ENCODE measurements around a stretch of chr22.

DNA sequence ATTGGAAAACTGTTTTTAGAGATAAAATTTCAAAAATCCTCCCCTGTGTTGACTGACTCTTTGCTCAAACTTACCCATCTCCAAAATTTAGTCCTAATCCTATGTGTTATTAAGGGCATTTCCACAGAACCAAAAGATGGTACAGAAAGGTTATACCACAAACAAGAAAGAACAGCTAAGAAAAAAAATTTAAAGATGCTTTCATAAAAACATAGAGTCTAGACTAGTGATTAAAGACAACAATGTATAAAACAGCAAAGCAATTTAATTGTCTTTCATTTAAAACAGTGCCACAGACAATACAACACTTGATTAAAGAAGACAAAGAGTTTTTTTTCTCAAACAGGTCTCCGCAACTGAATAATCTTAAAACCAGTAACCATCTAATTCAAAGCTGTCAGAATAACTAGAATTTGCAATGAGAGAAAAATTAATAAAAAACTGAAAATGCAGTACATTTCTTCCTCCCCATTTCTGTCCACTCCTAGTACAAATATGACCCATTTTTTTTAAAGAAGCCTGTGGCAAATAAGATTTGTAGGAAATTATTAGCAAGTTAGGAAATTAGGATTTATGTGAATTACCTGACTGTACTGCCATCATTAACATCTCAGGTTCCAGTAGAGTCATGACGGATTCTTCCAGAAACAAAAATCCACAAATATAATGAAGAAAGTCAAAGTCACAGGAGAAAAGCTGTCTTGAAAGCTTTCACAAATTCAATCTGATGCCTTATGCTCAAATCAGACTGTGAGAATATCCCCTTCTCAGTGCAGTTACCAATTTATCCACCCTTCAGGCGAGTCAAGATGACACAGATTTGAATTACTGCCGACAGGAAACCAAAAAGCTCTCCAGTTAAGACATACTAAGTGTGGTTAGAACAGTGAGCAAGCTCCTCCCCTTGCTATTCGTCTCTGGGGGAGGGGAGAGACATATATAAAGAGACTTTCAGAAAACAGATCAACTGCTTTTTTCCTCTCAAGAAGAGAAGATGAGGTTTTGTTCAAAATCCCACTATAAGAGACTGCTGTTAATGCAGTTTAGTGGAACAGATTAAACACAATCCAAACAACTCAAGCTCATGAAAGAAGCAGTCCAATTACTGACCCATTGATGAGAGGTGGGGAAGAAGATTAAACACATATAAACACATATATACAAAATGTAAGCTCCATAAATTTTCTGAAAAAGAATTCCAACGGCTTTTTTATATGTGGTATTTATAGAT lies 103.1 kb downstream of the MRTFA start:
- PRO-cap: no peak

GRCh38 chr22:40818311-40819147 lies 617 bp downstream of the SLC25A17 start:
- PRO-cap: no peak

GRCh38 chr22:40835345-40835716 lies 16.2 kb upstream of the SLC25A17 start:
- PRO-cap: no peak

DNA sequence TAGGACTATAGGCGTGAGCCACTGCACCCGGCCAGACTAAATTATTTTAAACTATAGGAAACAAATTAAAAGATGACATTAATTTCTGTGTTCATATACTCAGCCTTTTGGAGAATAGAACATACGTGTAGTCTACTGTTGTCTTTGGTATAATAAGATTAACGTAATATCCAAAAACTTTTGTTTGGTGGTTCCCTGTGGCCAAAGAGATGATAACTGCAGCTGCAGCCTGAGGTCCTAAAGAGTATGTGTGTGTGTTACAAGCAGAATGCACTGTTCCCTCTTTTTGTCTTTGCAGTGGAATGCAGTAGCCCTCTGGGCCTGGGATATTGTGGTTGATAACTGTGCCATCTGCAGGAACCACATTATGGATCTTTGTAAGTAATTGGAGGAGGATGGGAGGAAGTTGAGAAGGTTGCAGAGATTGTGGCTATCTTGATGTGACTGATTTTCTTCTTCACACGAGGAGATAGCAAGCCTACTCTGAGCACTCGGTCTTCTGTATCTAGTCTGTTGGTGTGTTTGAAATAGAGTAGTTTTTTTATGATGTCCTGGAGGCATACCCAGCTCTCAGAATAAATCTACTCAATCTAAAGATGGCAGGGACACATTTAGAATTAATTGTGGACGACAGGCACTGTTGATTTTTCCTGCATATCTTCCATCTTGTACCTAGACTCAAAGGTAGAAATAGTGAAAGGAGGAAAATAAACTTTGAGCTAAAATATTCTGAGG lies 2.2 kb downstream of the RBX1 start:
- PRO-cap: no peak

DNA sequence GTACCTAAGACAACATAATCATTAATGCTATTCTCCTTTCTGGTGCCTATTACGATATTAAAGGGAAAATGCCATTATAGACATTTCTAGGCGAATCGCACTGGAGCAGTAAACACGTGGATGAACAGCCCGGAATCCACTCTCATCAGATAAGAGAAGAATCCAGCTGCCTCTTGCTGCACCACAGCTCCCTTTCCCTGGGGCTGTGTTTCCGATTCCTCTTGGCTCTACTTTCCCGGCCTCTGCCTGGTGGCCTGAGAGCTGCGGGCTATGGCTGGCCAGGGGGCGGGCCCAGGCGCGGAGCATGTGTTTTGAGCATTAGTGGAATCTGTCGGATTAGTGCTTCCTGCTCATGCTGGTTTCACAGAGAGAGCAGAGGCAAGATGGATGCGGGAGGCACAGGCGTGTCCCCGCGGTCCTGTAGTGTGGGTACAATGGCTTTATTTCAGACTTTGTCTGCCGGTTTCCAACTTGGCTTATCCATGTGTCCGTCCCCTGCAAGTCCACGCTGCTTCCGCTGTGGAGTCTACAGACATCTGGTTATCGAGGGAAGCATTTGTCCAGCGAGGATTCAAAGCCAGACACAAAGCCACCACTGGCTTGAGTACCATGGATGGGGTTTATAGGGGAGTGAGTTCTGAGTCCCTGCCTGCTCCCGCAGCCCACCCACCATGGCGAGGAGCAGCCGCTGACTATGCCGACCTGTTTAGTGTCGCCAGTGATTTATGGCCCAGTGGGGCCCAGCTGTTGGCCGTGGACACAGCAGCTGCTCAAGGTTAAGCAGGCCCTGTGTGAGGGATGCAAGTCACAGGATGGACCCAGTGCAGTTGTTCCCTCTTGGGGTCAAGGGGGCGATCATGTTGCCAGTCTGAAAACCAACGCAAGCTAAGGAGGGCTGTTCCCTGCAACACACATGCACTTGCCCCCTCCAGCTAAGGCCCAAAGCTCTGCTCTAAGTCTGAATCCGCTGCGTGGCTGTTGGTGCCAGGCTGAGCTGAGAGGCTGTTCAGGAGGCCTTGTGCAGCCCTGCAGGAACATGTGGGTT lies 43.4 kb upstream of the EP300 start:
- PRO-cap: no peak

- PRO-cap: no peak
Observed at GRCh38 chr22:41169212-41169739, 35.8 kb upstream of the L3MBTL2 start.

DNA sequence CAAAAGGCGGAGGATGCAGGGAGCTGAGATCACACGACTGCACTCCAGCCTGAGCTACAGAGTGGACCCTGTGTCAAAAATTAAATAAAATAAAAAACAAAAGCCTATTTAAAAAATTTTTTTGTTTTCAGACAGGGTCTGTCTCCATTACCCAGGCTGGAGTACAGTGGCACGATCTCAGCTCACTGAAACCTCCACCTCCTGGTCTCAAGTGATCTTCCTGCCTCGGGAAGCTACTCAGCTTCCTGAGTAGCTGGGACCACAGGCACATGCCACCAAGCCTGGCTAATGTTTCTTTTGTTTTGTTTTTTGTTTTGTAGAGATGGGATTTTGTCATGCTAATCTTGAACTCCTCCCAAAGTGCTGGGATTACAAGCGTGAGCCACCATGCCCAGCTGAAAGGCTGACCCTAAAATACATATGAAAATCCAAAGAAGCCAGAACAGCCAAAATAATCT lies 20.5 kb upstream of the L3MBTL2 start:
- PRO-cap: no peak

- PRO-cap: no peak
Observed at GRCh38 chr22:41238629-41239008, 2.1 kb downstream of the CHADL start.

DNA sequence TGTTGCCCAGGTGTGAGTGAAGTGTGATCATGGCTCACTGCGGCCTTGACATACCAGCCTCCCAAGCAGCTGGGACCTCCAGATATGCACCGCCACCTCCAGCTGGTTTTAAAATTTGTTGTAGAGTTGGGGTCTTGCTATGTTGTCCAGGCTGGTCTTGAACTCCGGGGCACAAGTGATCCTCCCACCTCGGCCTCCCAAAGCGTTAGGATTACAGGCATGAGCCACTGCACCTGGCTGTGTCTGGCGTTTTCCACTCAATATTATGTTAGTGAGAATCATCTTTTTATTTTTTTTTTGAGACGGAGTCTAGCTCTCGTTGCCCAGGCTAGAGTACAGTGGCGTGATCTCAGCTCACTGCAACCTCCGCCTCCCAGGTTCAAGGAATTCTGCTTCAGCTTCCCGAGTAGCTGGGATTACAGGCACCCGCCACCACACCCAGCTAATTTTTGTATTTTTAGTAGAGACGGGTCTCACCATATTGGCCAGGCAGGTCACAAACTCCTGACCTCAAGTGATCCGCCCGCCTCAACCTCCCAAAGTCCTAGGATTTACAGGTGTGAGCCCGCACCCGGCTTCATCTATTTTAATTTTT lies 2.1 kb upstream of the CHADL start:
- PRO-cap: no peak

DNA sequence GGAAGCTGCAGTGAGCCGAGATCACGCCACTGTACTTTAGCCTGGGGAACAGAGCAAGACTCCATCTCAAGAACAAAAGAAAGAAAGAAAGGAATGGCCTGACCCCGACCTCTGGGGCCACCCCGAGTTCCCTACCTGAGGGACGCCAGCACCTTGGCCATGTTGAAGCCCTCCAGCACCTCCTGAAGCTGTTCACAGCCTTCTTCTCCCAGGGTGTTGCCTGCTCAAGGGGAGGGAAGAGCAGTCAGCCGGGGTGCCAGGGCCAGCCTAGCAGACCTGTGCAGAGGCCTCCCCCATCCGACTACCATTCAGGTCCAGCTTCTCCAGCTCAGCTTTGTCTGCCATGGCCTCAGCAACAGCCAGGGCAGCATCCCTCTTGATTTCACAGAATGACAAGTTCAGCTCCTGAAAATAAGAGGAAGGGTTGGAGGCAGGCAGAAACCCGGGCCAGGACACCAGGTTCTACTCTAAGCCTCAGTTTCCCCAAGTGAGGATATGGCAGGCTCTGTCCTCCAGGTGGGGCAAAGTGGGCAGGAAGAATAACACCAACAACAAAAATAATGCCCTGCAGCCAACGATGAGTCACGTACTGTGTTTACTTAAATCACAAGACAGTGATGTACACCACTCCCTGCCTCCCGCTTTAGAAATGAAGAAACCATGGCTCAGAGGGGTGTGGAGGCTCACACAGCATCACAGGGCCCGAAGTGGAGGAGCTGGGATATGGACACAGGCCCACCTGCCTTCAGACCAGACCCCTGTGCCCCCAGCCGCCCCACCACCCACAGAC lies 15.3 kb upstream of the CHADL start:
- PRO-cap: no peak

GRCh38 chr22:41260209-41260601 lies 19.5 kb upstream of the CHADL start:
- PRO-cap: no peak

DNA sequence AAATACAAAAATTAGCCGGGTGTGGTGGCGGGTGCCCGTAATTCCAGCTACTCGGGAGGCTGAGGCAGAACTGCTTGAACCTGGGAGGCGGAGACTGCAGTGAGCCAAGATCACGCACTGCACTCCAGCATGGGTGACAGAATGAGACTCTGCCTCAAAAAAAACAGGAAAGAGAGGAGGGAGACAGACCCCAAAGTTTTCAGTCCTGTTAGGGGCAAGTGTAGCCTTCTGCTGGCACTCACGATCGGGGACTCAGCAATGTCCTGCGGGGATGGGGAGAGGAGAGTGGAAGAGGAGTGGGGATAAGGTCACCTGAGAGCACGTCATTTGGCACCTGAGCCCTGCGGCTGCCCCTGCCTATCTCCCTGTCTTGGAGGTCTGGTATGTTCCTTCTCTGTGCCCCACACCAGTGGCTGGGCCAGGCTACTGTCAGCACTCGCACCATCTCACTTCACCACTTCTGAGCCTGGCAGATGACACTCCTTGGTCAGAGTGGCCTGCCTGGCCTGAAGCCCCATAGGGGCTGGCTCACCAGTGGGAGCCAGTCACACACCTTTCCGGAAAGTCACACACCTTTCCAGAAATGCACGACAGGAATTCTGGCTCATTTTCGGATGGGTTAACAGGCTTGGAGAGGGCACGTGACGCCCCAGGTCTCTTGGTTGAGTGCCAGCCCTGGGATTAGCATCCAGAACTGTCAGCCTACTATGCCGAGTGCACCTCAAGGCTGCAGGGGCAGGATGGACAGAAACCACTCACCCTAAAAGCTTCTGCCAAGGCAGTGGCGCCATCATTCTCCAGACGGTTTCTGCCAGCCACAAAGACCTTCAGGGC lies 20.2 kb upstream of the CHADL start:
- PRO-cap: no peak

- PRO-cap: no peak
Observed at GRCh38 chr22:41280642-41281334, 5.2 kb downstream of the RANGAP1 start.

- PRO-cap: unidirectional peak, minus-strand start at chr22:41302140; unidirectional peak, minus-strand start at chr22:41302603; unidirectional peak, minus-strand start at chr22:41302652
Observed at GRCh38 chr22:41301975-41303175, 1.1 kb downstream of the ZC3H7B start.

DNA sequence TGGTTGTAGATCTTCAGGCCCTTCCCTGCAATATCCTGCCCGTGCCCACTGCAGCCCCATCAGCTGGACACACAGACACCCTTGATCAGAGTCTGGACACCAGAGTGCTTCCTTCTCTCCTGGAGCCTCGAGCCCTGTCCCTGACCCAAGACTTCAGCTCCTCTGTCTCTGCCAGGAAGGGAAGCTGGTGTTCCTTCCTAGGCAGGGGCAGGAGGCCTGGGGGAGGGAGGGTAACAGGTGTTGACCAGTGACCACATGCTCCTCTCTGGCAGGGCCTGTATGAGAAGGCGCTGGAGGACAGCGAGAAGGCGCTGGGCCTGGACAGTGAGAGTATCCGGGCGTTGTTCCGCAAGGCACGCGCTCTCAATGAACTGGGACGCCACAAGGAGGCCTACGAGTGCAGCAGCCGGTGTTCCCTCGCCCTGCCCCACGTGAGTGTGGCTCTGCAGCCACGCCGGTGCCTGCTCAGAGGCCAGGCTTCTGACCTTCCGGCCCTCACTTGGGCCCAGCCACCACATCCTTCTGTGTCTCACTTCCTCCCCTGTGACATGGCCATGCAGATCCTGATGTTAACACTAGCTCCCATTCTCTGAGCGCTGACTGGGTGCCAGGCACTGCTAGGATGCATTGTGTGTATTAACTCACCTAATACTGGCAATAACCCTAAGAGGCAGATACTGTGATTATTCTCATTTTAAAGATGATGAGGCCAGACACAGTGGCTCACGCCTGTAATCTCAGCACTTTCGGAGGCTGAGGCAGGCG lies 25.8 kb downstream of the ZC3H7B start:
- PRO-cap: no peak

DNA sequence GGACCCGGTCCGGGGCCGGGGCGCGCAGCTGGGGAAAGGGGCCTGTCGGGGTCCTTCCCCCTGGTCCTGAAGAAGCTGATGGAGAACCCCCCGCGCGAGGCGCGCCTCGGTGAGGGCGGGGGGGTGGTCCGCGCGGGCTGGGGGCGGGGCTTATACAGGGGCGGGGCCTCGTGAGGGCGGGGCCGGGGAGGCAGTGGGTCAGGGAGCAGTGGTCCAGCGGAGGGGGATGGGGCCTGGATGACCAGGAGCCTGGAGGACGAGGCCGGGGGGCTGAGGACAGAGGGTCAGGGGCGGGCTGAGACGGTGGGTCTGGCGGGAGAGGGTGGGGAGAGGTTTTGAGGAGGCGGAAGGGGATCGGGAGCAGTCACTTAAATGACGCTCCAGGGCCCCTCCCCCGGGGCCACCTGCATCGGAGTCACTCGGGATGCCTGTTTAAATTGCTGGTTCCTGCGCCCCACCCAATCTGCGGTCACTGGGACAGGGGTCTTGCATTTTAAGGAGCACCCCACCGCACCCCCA lies 410 bp downstream of the TEF start:
- PRO-cap: unidirectional peak, minus-strand start at position 80 of the sequence; unidirectional peak, minus-strand start at position 114 of the sequence; unidirectional peak, minus-strand start at position 132 of the sequence

- PRO-cap: bidirectional peak, plus-strand start at chr22:41447747, minus-strand start at chr22:41447613; bidirectional peak, plus-strand start at chr22:41448011, minus-strand start at chr22:41447906
Observed at GRCh38 chr22:41447447-41448234, 1.0 kb upstream of the TOB2 start.

DNA sequence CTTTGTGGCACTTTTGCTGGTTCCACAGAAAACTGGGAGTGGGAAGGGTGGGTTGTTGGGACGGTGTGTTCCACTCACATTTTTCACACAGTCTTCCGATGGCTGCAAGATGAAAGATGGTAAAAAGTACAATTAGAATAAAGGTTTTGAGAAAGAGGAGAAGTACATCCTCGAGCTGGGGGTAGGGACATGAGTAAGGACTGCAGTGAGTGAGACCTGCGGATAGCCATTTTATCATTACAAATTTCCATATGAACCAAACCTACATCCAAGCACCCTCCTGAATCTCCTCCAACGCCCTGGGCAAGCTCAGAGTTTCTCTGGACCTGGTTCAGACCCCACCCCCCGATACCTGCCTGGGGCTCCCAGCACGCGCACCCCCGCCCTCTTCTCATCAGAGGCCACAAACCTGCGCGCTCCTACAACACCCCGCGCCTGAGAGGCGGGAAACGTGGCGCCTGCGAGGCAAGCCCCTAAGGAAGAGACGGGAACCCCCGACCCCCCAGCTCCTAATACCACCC lies 386 bp downstream of the PHF5A start:
- PRO-cap: no peak

GRCh38 chr22:41523092-41523459 lies 21.2 kb downstream of the POLR3H start:
- PRO-cap: no peak

DNA sequence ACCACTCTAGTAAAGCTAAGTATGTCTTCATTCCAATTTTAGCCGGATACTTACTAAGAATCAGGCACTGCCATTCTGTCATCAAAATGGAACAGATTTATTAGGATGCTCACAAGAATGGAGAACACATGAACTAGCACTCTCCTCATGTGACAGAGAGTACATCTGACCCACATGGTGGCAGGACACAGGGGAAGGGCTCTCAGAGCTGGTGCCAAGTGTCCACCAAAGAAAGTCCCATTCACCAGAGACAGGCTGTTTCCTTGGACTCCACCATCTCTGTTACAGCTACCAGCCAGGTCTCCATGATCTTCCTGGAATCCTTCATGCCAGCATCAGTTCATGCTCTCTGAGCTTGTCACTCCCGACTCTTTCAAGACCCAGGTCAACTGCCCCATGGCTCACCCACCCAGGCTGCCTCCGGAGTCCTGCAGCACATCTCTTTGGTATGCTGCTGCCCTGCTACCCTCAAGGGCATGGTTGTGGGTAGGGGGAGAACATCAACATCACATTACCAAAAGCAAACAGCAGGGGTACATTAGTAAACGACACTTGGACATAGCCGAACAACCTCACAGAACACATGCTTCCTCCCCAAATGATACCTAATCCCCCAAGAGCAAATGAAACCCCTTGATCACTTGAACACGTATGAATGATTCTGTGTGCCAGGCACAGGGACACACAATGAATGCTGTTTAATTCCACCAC lies 14.7 kb downstream of the SNU13 start:
- PRO-cap: no peak